SJSA1 (cell line): ENCODE measurements around a stretch of chr7.

DNA sequence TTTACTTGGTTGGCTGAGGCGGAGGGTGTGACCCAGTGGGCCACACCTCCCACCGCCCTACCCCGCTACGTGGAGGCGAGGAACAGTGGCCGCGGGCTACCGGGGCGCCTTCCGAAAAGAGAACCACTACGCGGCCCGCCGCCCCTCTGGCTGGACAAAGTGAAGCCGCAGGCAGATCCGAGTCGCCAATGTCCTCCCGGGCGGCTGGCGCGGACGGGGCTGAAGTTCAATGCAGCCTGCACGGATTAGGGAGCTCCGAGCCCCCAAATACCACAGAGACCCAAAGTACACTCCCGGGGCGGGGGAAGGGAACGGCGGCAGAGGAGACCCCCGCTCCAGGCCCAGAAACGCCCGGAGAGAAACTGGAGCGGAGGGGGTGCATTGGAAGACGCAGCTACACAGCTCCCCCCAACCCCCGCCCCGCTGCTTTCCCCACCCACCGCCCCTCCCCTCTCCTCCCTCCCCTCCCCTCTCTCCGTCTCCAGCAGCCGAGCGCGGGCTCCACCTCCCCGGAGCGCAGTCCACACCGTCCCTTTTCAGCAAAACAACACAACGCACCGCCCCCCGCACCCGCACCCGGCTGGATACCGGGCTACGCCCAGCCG is 1.2 kb downstream of the PRKAG2 start:
- RAMPAGE, long total RNA, result no peak

GRCh38 chr7:151876662-151876995 is 286 bp downstream of the PRKAG2 start:
- RAMPAGE, long total RNA, result no peak

DNA sequence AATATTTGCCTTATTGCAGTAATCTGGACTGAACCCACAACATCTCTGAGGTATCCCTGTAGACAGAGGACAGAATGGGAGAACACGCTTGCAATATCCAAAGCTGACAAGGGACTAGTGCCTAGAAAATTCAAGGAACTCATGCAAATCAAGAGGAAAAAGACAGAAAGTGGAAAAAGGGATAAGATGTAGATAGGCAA is 16.1 kb upstream of the GALNTL5 start:
- RAMPAGE, long total RNA, result no peak

- RAMPAGE, long total RNA, result no peak
These were observed 117.9 kb upstream of the KMT2C start for GRCh38 chr7:152553502-152554218.

- RAMPAGE, long total RNA, result no peak
These were observed 640.1 kb upstream of the DPP6 start for GRCh38 chr7:153411831-153412797.

- RAMPAGE, long total RNA, result no peak
These were observed 132.0 kb downstream of the DPP6 start for GRCh38 chr7:154184121-154184737.

GRCh38 chr7:154967485-154968040 is 35.4 kb downstream of the PAXIP1 start:
- RAMPAGE, long total RNA, result no peak

- RAMPAGE, long total RNA, result no peak
These were observed 34.3 kb downstream of the PAXIP1 start for GRCh38 chr7:154968305-154969366.

- RAMPAGE, long total RNA, result no peak
These were observed 17.0 kb downstream of the PAXIP1 start for GRCh38 chr7:154985856-154986470.

- RAMPAGE, long total RNA, result no peak
These were observed 868 bp upstream of the PAXIP1 start for GRCh38 chr7:155003796-155004187.

DNA sequence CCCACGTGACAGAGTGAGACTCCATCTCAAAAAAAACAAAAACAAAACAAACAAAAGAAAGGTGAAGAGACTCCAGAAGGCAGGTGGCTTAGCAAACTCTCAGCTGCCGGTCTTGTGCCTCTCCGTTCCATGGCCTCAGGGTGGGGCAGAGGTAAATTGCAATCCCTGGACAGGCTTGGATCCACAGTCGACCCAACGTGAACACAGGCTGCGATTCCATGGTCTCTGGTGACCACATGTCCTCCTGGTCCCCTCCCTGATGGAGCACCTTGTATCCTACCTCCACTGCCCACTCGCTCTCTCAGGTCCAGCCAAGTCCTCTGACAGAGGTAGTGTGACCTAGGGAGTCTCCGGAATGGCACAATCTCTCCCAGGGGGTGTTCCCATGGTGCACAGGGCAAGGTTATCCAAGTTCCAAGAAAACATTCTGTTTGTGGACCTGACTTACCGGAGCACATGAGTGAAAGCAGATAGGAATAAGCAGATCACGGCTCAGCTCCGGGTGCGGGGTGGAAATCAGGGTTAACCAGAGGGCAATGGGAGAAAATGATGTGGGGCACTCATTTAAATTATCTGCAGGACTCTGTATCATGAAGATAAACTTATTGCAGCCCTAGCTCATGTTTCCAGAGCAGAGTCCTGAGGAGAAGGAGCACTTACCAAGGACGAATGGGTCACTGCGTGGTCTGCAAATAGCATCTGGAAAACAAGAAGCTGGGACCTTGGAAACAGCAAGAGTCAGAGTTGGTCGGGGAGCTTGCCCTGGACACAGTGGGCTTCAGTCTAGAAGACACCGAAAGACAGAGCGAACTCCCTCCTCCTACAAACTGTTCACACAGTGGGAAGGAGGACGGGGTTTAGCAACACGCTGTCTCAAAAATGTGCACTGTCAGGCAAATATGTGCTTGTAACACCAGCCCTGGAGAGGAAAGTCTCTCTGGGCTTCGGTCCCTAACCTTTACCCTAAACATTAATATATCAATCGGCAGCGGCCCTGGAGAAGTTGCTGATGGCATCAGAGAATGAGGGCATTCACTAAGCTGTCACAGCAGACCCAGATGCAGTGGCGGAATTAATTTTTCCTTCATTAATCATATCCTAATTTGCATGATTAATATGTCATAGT is 45.7 kb upstream of the INSIG1 start:
- RAMPAGE, long total RNA, result no peak

DNA sequence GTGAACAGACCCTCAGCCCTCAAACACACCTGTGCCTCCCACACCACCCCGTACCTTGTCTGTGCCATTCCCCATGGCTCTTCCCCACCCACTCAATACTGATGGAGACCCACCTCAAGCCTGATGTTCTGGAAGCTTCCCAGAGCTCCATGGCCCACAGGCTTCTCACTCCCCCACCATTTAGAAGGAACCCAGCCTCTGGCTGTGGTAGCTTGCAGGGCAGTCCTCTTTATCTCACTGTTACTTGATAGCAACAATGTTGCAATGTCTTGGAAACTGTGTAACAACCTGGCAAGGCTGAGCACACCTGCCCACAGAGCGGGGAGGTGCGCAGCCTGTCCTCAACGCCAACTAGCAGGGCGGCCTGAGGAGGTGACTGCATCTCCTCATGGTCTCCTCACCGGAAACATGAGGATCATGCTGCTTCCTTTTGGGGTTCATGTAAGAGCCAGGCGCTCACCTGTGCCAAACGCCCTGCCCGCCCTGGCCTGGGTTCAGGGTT is 43.7 kb upstream of the INSIG1 start:
- RAMPAGE, long total RNA, result no peak

GRCh38 chr7:155311888-155312986 is 14.6 kb downstream of the INSIG1 start:
- RAMPAGE, long total RNA, result no peak

GRCh38 chr7:155576554-155577207 is 30.3 kb upstream of the CNPY1 start:
- RAMPAGE, long total RNA, result no peak

- RAMPAGE, long total RNA, result no peak
These were observed 6.0 kb upstream of the RBM33 start for GRCh38 chr7:155638411-155638817.

DNA sequence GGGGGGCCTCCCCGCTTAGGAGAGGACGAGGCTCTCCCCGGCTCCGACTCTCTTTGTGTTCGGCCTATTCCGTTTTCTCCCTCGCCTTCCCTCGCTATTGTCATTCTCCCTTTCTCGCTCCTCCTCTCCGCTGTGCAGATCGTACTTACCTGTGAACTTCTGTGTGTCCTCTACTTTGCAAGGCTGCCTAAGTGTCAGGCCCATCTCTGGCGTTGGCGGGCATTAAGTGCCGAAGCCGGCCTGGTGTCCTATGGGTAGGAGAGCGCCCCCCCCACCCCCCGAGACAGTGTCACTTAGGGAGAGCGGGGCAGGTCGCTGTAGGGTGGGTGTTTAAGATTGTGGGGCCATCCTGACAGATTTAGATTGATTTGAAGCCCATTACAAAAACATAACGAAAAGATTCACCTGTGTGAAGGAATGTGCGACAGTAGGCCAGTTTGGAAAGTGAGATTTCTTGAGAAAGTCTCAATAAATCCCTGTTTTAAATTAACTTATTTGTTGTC is 572 bp downstream of the RBM33 start:
- RAMPAGE, long total RNA, result no peak

DNA sequence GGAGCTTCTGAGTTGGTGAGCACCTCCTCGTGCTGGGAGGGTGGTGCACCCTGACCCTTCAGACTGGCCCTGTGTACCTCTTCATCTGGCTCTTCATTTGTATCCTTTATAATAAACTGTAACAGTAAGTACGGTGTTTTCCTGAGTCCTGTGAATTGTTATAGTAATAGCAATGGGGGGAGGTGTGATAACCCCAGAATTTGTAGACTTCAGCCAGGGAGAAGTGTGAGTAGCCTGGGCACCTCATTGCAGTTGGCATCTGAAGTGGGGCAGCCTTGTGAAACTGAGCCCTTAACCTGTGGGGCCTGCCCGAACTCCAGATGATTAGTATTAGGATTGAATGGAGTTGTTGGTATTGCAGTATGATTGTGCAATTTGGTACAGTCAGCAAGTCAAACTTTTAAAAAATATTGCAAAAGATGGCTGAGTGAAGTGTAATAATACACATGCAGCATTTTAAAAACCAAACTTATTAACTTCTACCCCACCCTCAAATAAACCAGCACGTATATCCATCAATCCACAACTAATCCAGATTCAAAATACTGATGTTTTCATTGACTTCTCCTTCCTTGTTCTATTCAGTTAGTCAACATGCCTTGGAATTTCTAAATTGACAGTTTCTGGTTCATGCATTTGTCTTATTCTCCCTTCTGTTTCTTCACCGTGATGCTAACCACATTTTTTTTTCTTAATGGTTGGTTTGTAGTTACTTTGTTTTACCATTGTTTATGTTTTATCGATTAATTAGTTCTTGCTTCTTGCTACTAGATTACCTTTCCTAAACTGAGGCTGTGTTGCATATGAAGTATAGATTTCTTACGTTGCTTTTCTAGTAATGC is 9.4 kb downstream of the RBM33 start:
- RAMPAGE, long total RNA, result no peak

- RAMPAGE, long total RNA, result no peak
These were observed 36.1 kb downstream of the RBM33 start for GRCh38 chr7:155680417-155681037.

- RAMPAGE, long total RNA, result no peak
These were observed 62.3 kb downstream of the RBM33 start for GRCh38 chr7:155706711-155707159.

- RAMPAGE, long total RNA, result no peak
These were observed 81.0 kb downstream of the SHH start for GRCh38 chr7:155731244-155731684.